Esophagus squamous epithelium (tissue), 4 donors: Measurements from ENCODE around the genes CACUL1 and SFXN4.

DNA sequence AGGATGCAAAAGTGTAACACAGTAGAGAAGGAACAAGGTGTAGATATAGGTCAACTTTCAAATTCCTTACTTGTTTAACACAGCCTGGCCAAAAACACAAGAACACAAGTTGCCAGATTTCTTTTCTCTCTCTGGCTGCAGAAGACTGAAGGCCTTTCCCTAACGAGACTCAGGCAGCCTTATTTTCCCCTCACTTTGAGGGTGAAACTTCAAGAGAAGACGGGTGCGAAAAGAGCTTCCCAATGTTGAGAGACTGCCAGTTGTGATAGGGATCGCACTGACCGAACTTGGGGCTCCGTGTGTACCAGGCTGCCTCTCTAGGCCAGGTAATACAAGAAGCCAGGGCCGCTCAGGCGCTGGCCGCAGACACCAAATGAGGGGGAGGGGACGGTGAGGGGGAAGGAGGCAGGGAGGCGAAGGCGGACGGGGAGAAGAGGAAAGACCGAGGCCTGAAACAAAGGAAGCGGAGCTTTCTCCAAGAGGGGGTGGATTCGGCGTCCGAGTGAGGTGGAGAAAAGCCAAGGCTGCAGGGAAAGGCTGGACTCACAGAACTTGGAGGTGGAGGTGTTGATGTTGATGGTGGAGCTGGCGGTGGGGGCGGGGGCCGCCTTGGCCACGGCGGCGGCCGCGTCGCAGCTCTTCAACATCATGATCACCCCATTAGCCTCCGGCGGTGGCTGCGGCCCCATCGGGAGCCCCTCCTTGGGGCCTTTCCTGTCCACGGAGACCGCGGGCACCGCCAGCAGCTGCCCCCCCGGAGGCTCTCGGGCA lies 736 bp downstream of the CACUL1 start:
- PRO-cap, result no peak
- RAMPAGE, long total RNA, 4 experiments, result no peak in any of the 4 experiments

- PRO-cap, result bidirectional peak, plus-strand start at chr10:118755348, minus-strand start at chr10:118755018
- RAMPAGE, long total RNA, 4 experiments, result start-site peak on the minus strand in 3 of 4 experiments, at chr10:118754940-118754996 at its widest, 246 to 1,012 reads per replicate
These were observed at the start of gene CACUL1 for GRCh38 chr10:118754620-118755643. CACUL1 (minus strand) TSS chr10:118754970.

- PRO-cap, result no peak
- RAMPAGE, long total RNA, 4 experiments, result no peak in any of the 4 experiments
These were observed 77.4 kb upstream of the CACUL1 start for GRCh38 chr10:118832054-118832714.

DNA sequence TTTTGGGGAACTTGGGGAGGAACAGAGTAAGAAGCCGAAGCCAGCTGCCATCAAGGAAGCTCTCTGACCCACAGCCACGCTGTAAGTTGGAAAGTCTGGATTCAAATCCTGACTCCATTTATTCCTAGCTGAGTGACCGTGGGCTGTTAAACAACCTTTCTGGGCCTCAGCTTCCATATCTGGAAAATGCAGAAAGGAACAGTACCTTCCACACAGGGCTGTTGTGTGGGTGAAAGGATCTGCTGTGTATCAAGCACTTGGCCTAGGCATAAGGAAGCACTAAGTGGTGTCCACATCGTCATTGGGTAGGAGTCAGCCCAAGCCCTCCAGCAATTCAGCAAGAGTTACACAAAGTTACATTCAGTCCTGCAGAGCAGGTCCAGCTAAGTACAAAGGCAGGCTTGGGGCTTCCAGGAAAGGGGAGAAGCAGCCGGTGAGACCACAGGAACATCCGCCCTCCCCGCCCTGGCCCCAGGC lies 69.5 kb upstream of the NANOS1 start:
- PRO-cap, result no peak
- RAMPAGE, long total RNA, 4 experiments, result no peak in any of the 4 experiments

- PRO-cap, result no peak
- RAMPAGE, long total RNA, 4 experiments, result no peak in any of the 4 experiments
These were observed 8.7 kb downstream of the NANOS1 start for GRCh38 chr10:119038096-119038631.

- PRO-cap, result no peak
- RAMPAGE, long total RNA, 4 experiments, result no peak in any of the 4 experiments
These were observed 21.2 kb downstream of the NANOS1 start for GRCh38 chr10:119050402-119051500.

- PRO-cap, result no peak
- RAMPAGE, long total RNA, 4 experiments, result no peak in any of the 4 experiments
These were observed 21.4 kb downstream of the EIF3A start for GRCh38 chr10:119059151-119059590.

GRCh38 chr10:119090836-119091413 lies 10.3 kb upstream of the EIF3A start:
- PRO-cap, result no peak
- RAMPAGE, long total RNA, 4 experiments, result no peak in any of the 4 experiments

- PRO-cap, result no peak
- RAMPAGE, long total RNA, 4 experiments, result no peak in any of the 4 experiments
These were observed 30.3 kb downstream of the SFXN4 start for GRCh38 chr10:119135258-119135640.

GRCh38 chr10:119165024-119166140 lies at the start of gene SFXN4:
SFXN4 (minus strand) TSS chr10:119165714.
- PRO-cap, result bidirectional peak, plus-strand start at chr10:119165773, minus-strand start at chr10:119165650; unidirectional peak, minus-strand start at chr10:119165994
- RAMPAGE, long total RNA, 4 experiments, result start-site peak on the minus strand in 4 of 4 experiments, at chr10:119165371-119165695 at its widest, 16 to 356 reads per replicate

- PRO-cap, result no peak
- RAMPAGE, long total RNA, 4 experiments, result no peak in any of the 4 experiments
These were observed 897 bp upstream of the SFXN4 start for GRCh38 chr10:119166401-119166820.

DNA sequence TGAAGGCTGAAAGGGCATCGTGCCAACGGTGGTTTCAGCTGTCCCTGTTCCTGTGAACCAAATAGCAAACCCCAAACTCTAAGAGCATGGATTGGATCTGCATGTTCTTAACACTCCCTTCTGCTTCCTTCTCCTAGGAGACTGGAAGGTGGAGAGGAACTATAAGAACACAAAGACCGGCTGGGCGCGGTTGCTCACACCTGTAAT lies 1.5 kb downstream of the PRDX3 start:
- PRO-cap, result no peak
- RAMPAGE, long total RNA, 4 experiments, result no peak in any of the 4 experiments

DNA sequence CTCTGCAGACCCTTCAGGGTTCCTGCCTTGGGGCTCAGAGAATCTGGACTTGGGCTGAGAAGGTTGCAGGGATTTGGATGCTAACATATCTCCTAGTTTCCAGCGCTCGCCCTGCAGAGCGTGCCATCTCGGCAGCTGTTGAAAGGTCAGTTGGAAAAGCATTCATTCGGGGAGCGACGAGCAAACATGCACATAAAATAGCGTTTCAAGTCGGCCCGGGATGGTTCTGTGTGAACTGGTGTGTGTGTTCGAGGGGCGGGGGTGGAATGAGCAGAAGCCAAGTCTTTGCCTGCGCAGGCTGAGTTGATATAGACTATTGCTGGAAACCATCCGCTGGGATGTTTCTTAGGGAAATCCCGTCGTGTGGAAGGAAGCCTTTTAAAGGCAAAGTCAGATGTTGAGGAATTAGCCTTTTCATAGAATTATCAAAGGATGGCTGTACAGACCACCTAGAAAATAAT lies 772 bp downstream of the GRK5 start:
- PRO-cap, result unidirectional peak, plus-strand start at position 161 of the sequence; bidirectional peak, plus-strand start at position 311 of the sequence, minus-strand start at position 310 of the sequence
- RAMPAGE, long total RNA, 4 experiments, result no peak in any of the 4 experiments

DNA sequence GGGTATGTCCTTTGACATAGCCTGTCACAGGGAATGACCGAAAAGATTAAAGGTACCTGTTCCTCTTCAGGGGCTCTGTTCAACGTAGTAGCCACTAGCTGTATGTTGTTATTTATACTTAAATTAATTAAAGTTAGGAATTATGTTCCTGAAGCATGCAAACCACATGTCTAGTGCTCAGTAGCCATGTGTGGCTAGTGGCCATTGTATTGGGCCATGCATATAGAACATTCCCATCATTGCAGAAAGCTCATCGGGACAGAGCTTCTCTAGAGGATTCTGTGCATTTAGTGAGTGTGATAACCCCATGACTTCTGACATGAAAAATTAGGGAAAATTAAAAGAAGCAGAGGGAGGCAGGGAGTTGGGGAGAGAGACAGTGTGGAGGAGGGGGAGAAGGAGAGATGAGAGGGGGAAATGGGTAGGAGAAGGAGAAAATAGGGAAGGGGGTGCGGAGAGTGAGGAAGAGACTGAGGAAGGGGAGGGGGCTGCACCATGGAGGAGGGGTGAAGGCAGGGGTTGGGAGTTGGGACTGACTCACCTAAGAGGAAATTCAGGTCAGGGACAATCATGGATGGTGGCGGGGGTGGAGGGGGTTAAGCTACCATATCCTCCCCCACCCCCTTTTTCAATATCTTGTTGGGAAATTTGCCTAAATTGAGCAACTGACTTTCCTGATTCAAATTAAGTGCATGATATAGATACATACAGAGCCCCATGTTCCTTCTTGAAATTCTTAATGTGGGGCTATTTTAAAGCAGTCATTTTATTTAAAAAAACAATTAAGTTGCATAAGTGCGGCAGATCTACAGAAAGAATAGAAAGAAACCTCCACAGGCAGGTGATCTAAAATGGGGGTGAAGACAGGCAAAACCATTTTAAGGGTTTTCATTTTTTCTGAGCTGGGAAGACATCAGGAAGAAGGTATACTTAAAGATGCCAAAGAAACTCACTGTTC lies 8.0 kb downstream of the GRK5 start:
- PRO-cap, result no peak
- RAMPAGE, long total RNA, 4 experiments, result no peak in any of the 4 experiments

DNA sequence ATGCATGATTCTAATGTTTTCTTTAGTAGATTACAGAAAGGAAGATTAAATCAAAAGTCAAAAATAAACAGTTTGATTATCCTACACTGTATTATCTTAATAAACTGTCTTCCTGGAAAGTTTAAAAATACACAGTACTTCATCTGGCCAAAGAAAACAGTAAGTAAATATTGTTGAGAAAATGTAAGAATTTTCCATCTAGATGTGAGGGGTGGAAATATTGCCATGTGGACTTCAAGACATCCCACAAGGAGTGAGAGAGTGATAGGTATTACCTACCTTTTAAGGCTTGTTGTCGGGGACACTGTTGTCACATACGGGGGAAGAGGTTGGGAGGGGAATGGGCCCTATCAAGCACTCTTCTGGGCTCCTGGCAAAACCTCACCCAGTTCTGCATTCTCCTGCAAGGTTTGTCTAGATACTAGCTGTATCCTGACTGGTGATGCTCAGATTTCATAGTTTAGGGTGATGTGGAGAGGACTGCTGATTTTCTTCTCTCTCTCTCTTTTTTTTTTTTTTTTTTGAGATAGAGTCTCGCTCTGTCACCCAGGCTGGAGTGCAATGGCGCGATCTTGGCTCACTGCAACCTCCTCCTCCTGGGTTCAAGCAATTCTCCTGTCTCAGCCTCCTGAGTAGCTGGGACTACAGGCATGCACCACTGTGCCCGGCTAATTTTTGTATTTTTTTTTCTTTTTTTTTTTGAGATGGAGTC lies 18.0 kb downstream of the GRK5 start:
- PRO-cap, result no peak
- RAMPAGE, long total RNA, 4 experiments, result no peak in any of the 4 experiments

DNA sequence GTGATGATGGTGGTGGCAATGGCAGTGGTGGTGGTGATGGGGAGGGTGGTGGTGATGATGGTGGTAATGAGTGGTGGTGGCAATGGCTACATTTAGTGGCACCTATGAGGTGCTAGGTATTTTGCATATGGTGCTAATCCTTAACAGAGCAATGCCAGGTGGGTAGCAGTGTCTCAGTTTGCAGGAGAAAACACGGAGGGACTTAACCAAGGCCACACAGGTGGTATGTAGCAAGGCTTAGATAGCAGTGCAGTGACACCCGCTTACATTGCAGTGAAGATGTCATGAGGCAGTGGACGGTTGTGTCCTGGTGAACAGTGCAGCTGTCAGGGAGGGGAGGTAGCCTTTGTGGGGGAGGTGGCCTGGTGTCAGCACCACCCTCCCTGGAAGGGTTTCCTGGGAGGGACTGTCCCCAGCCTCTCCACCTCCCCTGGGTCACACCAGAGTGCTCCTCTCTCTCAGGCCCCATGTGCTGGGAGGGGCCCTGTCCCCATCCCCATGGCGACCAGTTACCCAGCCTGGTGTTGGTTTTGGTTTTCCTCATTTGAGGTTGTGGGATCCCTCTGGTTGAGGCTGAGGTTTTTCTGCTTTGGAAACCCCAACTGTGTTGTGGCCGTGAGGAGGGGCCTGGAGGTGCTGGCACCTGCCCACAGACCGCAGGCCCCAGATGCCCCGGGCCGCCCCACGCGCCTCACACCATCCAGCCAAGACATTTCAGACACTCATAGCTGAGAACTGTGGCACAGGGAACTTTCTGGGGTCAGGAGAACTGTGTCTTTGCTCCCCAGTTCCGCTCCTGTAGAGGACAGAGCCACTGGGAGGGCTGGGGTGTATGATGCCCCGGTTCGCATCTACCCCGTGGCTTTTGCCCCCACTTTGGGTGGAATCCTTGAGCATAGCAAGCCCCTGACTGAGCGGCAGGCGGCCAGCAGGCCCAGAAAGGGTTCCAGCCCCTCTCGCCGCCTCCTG lies 106.2 kb downstream of the GRK5 start:
- PRO-cap, result no peak
- RAMPAGE, long total RNA, 4 experiments, result no peak in any of the 4 experiments

DNA sequence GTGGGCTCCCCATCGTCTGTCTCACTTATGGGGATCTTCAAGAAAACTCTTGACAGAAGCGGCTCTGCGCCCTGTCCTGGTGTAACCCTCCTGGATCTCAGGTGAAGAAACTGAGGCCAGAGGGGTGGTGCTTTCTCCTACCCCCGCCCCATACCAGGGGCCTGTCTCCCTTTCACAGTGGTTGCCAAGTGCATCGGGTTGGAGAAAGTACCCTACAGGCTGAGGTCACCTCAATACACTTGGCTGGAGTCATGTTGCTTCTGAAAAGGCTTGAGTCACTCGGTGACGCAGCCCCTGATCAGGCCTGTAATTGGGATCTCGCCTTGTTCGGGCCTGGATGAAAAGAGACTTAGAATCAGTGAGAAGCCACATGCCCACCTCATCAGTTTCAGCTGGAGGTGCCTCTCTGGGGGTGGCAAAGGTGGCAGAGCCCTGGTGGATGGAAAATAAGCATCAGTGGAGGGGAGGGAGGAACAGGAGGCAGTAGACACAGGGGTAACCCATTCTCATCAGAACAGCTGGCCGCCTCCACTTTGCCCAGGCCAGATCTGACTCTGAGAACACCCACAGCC lies 107.7 kb downstream of the GRK5 start:
- PRO-cap, result unidirectional peak, plus-strand start at position 341 of the sequence
- RAMPAGE, long total RNA, 4 experiments, result no peak in any of the 4 experiments

DNA sequence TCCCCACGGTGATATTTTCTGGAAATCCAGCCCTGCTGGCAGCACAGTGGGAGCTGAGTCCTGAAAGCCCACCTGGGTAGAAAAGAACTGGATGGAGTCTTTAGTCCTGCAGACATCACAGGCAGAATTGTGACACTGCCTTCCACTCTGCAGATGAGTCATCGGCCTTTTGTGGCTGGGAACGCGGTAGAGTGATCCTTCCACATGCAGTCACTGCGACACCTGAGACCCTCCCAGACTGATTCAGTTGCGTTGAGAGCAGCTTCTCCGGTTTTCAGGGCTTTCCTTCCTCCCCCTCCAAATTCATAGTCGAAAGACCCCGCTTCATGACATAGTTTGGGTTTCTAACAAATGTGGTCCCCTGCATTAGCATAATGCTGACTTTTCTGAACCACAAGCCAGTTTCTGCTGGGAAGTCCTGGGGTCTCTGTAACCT lies 108.2 kb downstream of the GRK5 start:
- PRO-cap, result bidirectional peak, plus-strand start at position 236 of the sequence, minus-strand start at position 129 of the sequence
- RAMPAGE, long total RNA, 4 experiments, result no peak in any of the 4 experiments

- PRO-cap, result no peak
- RAMPAGE, long total RNA, 4 experiments, result no peak in any of the 4 experiments
These were observed 111.4 kb downstream of the GRK5 start for GRCh38 chr10:119318586-119319300.

DNA sequence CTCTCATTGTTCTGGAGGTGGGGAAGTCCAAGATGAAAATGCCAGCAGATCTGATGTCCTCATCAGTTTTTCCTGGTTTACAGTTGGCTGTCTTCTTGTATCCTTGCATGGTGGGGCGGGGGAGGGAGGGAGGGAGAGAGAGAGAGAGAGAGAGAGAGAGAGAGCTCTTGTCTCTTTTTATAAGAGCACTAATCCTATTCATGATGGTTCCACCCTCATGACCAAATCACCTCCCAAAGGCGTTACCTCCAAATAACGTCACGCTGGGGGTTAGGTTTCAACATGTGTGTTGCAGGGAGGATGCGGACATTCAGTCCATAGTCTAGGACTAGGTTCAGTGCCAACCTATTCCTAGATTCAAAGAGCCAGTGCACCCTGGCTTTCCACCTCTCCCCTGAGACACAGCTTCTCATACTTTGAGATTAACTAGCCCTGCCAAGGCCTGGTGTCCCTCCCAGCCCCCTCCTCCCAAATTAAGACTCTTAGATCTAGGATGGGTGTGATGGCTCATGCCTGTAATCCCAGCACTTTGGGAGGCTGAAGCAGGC lies 123.0 kb downstream of the GRK5 start:
- PRO-cap, result unidirectional peak, plus-strand start at position 348 of the sequence
- RAMPAGE, long total RNA, 4 experiments, result no peak in any of the 4 experiments